Panc1 (cell line): Measurements from ENCODE around the genes PCF11 and PICALM.

- RRBS, 2 experiments = 7 to 23% methylated on average over 2 of the region's 7 CpGs
Observed at GRCh38 chr11:83007765-83008444, 63.8 kb downstream of the RAB30 start.

DNA sequence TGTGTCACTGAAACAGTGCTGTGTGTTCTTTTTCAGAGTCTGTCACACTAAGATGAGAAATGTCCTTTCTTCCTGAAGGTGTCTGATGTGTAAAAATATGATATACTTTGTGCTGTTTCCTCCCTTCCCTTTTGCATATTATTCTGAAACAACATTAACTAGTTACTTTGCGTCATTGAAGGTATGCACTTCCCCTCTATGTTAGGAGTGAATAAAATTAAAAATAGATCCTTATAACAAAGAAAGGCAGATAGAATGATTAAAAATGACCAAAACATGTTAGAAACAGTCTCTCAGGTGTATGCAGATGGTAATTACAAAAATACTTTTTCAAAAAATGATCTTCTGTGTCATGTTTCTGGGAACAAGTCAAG is 1.6 kb upstream of the RAB30 start:
- RRBS, 2 experiments = no CpG with 5 or more reads among the region's 1 CpG

DNA sequence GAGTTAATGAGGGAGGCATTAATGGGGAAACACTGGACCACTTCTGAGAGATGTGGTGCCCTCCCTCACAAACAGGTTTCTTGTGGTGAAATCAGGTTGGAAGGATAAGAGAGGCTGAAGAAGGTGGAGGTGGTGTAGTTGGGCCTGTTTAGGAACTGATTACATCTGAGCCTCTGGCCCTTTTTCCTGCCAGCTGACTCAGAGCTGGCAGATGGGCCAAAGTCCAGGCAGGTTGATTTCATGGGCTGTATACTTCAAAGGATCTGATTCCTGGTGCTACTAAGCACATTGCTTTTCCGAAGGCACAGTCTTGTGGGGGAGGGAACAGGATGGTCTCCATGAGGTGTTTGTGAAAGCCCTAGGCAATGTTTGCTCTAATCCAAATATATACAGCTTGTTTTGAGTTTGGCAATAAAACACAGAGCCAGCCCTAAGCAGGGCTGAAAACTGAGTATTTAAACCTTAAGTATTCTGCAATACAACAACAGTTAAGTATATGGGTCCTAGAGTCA is 21.1 kb upstream of the RAB30 start:
- RRBS, 2 experiments = no CpG with 5 or more reads among the region's 1 CpG

DNA sequence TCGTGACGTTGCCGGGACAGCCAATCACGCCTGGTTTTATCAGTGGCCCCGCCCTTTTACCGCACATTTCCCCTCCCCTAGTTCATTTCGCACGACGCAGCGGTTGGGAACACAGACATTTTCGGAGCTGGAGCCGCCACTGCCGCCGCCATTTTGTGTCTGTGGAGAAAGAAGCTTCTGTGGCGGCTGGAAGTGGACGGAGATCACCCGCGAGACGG is at the start of gene PCF11:
Gene PCF11 (plus strand): TSS at position 90 of the 218 bp plus-strand sequence.
- RRBS, 2 experiments = no CpG with 5 or more reads among the region's 19 CpGs

DNA sequence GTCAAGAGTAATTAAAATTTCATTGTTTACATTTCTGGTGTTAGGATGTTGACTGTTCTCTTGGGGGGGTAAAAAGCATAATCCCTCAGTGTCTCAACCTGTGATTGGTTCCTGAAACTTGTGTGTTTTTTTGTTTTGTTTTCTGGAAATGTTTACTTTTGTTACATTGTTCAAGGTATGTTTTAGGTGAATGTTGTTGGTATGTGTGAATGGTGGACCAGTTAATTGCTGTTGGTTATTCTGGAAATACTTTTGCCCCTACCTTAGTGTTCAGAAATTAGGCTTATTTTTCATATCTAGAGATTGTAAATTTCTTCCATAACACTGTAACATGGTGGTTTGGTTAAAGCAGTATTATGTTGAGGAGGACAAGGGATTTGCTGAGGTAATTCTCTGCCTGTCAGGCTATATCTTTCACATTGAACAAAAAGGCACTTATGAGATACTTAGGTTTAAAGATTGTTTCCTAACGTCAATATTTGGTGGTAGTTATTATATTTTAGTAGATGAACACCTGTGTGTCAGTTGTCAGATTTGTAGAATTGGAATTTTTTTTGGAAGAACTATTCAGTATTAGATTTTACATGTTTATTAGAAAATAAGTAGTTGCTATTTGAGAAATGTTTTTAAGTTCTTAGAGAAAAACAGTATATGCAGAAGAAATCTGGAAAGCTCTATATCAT is 5.0 kb downstream of the PCF11 start:
- RRBS, 2 experiments = no CpG with 5 or more reads among the region's 1 CpG

- RRBS, 2 experiments = no CpG with 5 or more reads among the region's 5 CpGs
Observed at GRCh38 chr11:83169033-83170087, 12.4 kb downstream of the PCF11 start.

DNA sequence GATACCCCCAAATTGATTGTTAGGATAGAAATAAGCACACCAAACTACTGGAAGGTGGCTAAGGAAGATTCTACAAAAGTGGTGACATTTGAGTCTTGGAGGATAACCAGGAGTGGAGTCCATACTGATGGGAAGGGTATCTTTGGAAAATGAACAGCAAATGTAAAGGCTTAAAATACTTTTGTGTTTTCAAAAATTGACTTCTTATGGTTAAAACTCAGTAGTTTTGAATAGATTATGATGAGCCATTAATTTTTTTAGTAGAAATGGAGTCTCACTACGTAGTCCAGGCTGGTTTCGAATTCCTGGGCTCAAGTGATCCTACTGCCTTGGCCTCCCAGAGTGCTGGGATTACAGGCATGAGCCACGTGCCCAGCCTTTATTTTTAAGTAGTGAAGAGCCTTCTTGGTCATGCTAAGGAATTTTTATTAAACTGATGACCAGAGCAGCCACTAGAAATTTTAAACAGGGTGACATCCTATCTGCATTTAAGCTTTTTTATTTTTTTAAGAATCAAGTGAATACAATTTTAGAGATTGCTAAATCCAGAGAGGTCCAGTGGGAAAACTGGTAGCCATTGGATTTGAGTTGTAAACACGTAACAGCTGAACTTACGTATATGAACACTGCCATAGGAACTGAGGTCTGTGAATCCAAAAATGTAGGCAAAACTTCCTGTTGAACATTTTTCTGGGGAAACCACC is 7.2 kb upstream of the ANKRD42 start:
- RRBS, 2 experiments = no CpG with 5 or more reads among the region's 5 CpGs

GRCh38 chr11:83411256-83411638 is 125.1 kb upstream of the CCDC90B start:
- RRBS, 2 experiments = no CpG with 5 or more reads among the region's 1 CpG

DNA sequence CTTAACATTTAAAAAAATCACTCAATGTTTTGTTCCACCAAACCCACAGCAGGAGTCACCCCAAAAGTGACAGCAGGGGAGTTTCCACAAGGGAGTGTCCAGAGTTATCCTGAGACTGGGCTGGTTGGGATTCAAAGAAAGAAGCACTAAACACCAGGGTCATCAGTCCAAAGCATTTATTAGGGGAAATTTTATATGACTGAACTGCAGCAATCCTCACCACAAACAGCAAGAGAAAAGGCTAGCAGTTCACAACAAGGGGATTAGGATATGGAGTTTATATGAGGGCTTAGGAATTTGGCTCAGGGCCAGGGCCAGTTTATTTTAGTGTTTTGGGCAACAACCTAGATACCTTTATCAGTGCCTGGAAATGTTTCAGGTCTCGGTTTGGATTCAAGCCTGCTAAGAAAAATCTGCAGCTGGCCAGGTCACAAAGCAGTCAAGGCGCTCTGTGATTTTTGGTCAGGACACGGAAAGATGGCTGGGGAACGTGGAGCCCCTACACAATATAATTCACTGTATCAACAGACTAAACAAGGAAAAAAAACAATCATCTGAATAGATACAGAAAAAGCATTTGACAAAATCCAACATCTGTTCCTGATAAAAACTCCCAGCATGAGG is 4.5 kb upstream of the TMEM126A start:
- RRBS, 2 experiments = no CpG with 5 or more reads among the region's 4 CpGs

DNA sequence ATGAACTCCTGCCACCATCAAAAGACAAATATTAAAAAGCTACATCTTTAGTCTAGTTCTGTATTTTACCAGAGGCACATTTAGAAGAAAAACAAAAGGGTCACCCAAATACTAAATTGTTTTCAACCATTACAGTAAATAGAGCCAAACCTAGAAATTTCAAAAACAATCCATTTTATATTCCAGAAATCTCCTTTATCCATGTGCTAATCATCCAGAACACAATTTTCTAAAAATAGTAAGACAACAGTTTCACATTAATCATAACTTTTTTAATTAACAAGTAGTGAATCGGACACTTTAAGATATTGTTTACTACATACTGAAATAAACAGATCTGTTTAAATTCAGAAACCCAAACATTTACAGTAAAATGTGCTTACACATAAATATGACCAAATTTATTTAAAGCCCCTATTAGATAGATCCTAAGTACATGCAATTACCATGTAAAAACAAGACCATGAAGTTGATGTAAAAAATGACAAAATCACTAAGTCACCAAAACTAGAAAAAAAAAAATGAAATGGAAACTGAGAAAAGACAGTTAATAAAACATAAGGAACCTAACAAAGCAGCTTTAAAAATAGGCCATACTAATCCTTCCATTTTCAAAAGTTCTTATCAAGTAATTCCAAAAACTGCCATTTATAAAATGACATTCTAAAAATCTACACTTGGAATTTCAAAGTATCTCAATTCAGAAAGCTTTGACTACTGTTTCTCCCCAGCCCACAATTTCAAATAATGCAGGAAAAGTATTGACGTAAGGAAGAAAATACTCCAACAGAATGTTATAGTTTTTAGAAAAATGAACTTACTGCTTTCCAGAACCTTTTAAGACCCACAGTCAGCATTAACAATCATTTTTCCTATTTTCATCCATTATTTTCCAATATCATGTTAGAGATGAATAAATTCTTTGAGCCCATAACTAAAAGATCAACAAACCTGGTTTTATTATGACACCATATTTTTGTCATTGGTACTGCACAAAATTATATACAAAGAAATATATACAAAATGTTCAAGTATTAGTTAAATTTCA is 3.8 kb downstream of the CREBZF start:
- RRBS, 2 experiments = no CpG with 5 or more reads among the region's 2 CpGs

- RRBS, 2 experiments = 34 to 45% methylated on average over 5 of the region's 43 CpGs
Observed at GRCh38 chr11:85682242-85683397, 3.4 kb downstream of the CCDC89 start.

DNA sequence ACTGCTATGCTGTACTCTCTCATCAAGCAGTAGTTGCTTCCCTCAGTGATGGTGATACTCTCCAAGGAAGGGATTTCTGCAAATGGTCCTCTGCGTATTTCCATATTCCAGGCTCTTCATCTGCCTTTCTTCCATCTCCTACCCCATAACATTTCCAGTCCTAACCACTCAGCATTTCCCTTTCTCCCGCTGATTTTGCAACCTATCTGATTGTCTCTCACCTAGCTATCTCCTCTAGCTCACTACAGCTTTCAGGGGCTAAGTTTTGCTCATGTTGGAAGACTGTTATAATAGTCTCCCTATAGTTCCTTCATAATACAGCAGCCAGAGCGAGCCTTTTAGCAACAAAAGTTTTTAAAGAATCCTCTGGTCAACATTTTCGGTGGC is 95.6 kb downstream of the CCDC83 start:
- RRBS, 2 experiments = no CpG with 5 or more reads among the region's 4 CpGs

- RRBS, 2 experiments = no CpG with 5 or more reads among the region's 9 CpGs
Observed at GRCh38 chr11:85971664-85972462, 97.0 kb downstream of the PICALM start.

DNA sequence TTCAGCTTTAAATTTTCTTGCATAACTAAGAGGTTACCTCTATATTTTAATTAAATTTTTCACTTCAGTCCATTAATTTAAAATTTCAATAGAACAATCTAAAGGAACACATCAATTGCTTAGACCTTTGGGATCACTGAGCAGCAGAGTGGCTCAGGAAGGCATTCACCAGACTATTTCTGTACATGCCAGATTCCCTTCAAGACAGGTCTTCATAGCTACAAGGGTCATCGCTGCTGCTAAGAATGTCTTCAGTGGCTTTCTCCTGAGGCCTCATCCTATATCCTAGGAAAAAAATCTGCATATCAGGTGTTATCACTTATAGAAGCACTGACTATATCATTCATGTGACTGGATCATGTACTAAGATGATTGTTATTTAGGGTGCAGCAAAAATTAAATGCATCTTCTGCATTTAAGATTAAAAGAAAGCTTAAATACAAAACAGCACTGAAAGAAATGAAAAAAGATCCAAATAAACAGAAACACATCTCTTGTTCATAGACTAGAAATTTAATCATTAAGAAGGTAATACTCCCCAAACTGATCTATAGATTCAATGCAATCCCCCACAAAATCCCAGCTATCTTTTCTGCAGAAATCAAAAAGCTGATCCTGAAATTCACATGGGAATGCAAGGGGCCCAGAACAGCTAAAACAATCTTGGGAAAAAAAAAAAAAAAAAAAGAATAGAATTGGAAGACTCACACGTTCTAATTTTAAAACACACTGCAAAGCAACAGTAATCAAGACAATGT is 48.9 kb downstream of the PICALM start:
- RRBS, 2 experiments = no CpG with 5 or more reads among the region's 2 CpGs

DNA sequence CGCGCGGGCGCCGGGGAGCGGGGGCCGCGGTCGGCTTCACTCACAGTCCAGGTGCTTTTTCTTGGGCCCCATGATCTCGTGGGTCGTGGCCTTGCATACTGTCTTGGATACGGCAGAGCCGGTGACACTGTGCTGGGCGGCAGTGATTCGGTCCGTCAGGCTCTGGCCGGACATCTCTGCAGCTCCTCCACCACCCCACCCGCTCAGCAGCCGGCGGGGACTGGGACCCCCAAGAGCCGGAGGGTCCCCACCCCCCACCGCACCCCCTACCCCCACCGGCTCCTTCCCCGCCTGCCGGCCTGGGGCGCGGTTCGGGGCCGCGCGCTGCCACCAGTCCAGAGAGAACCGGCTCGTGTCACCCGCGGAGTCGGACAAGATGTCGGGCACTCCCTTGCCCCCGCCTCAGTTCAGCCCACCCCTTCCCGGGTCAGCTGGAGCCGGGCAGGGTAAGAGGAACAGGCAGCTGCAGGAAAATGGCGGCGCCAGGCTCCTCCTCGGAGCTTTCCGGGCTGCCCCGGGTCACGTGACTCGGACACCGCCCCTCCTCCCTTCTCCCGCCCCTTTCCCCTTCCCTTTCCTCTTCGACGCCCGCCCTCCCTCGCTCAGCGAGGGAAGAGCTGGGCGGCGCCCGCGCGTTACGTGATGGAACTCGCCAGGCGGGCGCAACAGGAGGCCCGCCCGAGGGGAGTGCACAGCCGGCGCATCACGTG is at the start of gene PICALM:
Gene PICALM (minus strand): TSS at position 478 of the 710 bp plus-strand sequence.
- RRBS, 2 experiments = 1 to 5% methylated on average over 38 to 39 of the region's 68 CpGs

- RRBS, 2 experiments = no CpG with 5 or more reads among the region's 14 CpGs
Observed at GRCh38 chr11:86109060-86109871, 40.4 kb upstream of the PICALM start.

DNA sequence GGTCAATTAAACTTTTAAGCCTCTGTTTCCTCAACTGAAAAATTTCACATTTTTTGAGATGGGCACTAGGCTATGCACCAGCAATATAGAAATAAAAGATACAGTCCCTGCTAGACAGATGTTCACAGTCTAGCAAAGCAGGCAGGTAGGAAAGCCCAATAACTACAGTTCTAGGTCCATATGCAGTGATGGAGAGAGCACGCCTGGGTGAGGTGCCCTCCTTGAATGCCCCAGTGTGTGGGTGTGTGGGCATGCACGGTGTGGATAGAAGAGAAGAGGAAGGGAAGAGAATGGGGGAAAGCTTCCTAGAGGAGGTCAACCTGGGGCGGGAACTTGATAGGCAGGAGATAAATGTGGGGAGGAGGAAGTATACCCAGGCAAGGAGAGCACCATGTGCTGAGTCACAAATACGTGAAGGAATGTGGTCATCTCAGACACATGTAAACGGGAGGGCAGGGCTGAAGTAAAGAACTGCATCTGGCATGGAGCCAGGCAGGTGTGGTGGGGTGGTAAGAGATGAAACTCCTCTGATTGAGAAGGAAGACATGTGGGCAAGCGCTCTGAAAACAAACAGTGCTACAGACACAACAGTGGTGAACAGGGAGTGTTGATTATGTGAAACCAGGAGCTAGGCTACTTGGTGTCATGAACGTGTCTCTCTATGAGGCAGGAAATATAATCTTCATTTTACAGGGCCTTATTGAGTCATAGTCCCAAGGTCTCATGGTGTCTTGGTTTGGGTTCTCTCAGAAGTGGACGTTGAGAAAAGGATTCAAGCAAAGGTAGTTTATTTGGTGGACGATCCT is 61.5 kb upstream of the EED start:
- RRBS, 2 experiments = no CpG with 5 or more reads among the region's 9 CpGs

DNA sequence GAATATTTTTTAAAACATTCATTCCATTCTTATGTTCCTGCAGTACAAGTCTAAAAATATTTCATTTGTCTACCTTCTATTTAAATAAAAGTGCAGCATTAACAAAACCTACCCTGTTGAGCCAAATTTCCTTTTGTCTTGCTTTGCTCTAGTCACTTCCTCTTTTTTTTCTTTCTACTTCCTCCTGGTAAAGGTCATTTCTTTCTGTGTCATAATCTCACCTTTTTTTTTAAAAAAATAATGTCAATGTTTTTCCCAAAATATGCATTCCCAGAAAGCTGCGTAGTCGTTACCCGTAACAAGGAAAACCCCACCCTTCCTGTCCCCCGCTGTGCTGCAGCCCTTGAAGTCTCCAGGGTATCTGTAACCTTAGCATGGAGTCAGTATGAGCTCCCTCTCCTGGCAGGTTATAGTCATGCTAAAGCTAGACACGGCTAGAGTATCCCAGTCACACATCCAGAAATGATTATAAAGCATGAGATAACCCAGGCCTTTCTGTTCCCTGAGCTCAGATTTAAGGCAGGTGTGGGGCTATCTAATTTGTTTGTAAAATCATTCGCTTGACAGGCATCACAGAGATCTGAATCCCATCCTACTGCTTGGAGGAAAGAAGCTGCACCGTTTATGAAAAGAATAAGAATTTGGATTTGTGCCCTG is 51.1 kb upstream of the EED start:
- RRBS, 2 experiments = no CpG with 5 or more reads among the region's 7 CpGs